B cell (primary cell): ENCODE measurements around the genes CCDC124 and RAB3A.

- PRO-cap: no peak
- CAGE, long polyA plus RNA: no peak
Measured at GRCh38 chr19:17687118-17687777, 906 bp downstream of the UNC13A start.

GRCh38 chr19:17775645-17776136 lies 19.2 kb upstream of the B3GNT3 start:
- PRO-cap: no peak
- CAGE, long polyA plus RNA: no peak

GRCh38 chr19:17790286-17790742 lies 4.6 kb upstream of the B3GNT3 start:
- PRO-cap: no peak
- CAGE, long polyA plus RNA: no peak

- PRO-cap: no peak
- CAGE, long polyA plus RNA: no peak
Measured at GRCh38 chr19:17827941-17828381, 6.6 kb upstream of the INSL3 start.

- PRO-cap: no peak
- CAGE, long polyA plus RNA: no peak
Measured at GRCh38 chr19:17830895-17831327, 9.6 kb upstream of the INSL3 start.

- PRO-cap: no peak
- CAGE, long polyA plus RNA: no peak
Measured at GRCh38 chr19:17846169-17846959, 1.4 kb downstream of the JAK3 start.

- PRO-cap: no peak
- CAGE, long polyA plus RNA: no peak
Measured at GRCh38 chr19:17859380-17859769, 335 bp upstream of the RPL18A start.

GRCh38 chr19:17860409-17861345 lies 967 bp downstream of the RPL18A start:
- PRO-cap: unidirectional peak, plus-strand start at chr19:17860913
- CAGE, long polyA plus RNA: no peak

GRCh38 chr19:17932793-17933477 lies at the start of gene CCDC124:
CCDC124 (plus strand) TSS chr19:17933015.
- PRO-cap: bidirectional peak, plus-strand start at chr19:17933016, minus-strand start at chr19:17932685
- CAGE, long polyA plus RNA: no peak

DNA sequence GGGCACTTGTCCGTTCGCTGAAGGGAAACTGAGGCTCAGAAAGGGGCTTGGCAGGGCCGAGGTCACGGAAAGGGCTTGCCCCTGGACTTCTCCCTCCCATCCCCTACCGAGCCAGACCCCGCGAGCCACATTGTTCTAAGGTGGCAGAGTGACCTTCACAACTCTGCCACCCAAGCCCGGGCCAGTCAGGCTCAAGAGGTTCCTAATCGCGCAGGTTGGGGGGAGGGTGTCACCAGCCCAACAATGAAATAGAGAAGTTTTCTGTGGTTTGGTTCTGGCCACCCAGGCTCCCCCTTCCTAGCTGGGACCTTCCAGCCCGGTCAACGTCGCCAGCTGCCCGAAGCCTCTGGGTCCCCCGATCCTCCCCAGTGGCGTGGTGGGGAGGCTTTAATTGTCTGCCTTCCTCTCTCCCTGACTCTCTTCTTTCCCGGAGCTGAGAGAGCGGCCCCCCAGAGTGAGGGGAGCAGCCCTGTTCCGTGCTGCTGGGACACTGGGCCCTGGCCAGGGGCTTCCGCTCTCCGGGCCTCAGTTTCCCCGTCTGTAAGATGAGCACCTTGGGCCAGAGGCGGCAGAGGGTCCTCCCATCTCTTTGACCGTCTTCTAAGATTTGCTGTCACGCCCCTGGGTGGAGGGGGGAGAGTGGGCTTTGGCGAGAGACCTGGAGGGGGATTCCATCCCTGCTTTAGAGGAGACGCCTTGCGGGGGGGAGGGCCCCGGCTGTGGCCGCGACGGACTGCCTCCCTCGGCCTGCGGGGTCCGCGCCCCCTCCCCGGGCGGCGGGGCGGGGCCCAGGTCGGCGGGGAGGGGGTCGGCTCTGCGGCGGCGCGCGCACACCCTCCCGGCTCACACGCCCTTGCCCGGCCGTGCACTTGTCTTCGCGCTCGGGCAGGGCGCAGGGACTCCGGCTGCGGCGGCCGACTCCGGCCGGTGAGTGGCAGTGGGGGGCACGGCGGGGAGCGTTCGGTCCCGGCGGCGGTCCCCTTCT lies 15.2 kb upstream of the KCNN1 start:
- PRO-cap: unidirectional peak, minus-strand start at position 612 of the sequence
- CAGE, long polyA plus RNA: no peak

DNA sequence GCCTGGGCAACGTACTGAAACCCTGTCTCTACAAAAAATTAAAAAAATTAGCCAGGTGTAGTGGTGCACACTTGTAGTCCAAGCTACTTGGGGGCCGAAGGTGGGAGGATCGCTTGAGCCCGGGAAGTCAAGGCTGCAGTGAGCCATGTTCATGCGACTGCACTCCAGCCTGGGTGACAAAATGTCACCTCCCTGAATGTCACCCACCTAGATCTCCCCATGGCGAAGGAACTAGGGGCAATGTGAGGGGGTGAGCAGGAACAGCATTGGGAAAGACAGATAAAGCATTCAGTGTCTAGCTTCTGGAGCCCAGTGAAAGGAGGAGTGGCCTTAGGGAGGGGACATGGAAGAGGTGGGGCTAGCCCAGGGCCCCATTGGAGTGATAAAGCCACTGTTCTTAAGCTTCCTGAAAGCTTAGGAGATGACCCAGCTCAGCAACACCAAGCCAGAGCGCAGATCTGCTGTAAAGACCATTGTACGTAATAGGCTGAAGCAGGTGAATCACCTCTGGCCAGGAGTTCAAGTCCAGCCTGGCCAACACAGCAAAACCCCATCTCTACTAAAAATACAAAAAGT lies 13.1 kb upstream of the KCNN1 start:
- PRO-cap: no peak
- CAGE, long polyA plus RNA: no peak

GRCh38 chr19:18027114-18027630 lies 19.2 kb downstream of the ARRDC2 start:
- PRO-cap: no peak
- CAGE, long polyA plus RNA: no peak

DNA sequence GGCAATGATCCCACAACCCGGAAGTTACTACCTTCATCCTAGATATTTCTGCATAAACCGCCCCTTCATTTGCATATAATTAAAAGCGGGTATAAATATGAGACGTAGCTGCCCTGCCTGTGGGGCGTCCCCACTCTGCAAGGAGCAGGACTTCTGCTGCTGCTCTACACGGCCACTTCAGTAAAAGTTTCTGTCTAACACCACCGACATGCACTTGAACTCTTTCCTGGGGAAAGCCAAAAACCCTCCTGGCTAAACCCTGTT lies 21.8 kb downstream of the IL12RB1 start:
- PRO-cap: no peak
- CAGE, long polyA plus RNA: no peak

GRCh38 chr19:18108956-18109331 lies 11.4 kb downstream of the MAST3 start:
- PRO-cap: no peak
- CAGE, long polyA plus RNA: no peak

DNA sequence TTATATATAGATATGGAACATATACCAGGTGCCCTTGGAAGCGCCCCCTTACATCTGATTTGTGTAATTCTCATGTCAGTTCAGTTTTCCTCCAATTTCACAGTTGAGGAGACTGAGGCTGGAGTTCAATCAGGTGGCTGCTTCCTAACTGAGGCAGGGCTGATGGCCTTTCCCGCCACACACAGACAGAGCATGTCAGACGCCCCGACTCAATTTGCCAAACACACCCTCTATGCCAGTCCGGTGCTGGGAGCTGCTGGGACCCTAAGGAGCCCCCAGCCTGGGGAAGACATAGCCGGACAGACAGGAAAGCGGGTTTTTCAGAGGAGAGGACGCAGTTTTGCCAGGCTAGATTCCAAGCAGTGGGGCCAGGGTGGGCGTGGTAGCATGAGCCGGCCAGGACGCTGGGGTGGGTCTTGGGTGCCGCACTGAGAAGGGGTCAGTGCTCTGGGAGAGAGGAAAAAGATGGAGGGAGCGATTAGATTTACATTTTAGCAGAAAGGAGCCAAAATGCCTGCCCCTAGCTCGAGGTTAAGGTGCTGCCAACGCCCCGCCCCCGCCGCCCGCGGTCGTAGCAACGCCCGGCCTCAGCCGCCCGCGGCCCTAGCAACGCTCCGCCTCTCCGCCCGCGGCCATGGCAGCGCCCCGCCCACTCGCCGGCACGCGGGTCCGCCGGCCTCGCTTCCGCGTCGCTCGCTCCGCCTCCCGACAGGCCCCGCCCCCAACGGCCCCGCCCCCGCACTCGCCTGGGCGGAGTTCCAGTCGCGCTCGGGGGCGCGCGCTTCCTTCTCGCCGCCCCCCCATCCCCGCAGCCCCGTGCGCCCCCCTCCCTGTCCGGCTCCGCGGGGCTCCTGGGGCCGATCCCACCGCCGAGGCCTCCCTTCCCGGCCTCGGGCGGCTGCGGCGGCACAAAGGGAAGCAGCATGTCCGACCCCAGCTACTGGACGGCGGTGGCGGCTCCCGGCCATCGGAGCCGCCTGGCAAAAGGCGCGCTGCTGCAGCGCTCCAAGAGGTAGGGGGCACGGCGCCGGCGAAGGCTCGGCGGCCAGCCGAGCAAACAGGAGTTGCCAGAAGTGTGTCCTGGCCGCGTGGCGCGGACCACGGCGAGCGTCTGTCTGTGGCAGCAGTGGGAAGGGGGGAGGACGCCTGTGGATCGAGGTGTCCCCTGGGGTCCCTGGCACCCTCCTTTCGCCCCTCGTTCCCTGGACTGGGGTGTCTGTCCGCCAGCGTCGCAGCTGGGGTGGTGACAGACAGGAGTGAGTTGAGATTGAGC lies 20.1 kb downstream of the MAST3 start:
- PRO-cap: no peak
- CAGE, long polyA plus RNA: no peak

DNA sequence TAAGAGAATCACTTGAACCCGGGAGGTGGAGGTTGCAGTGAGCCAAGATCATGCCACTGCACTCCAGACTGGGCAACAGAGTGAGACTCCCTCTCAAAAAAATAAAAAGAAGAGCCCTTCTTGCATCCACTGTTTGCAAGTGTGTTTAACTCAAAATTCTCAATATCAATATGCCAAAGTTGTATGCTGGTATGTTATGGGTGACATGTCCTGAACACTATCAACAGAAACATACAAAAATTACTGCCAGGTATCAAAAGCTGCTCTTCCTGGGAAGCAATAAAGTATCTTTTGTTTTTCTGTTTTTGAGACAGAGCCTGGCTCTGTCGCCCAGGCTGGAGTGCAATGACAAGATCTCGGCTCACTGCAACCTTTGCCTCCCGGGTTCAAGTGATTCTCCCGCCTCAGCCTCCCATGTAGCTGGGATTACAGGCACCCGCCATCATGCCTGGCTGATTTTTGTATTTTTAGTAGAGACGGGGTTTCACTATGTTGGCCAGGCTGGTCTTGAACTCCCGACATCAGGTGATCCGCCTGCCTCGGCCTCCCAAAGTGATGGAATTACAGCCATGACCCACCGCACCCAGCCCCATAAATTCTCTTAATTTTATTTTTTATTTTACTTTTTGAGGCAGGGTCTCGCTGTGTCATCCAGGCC lies 6.3 kb upstream of the MPV17L2 start:
- PRO-cap: no peak
- CAGE, long polyA plus RNA: no peak

- PRO-cap: unidirectional peak, minus-strand start at chr19:18203977; unidirectional peak, minus-strand start at chr19:18204040
- CAGE, long polyA plus RNA: no peak
Measured at GRCh38 chr19:18203586-18204543, at the start of gene RAB3A. RAB3A (minus strand) TSS chr19:18204042.

- PRO-cap: no peak
- CAGE, long polyA plus RNA: no peak
Measured at GRCh38 chr19:18232511-18233270, 6.5 kb upstream of the PDE4C start.

- PRO-cap: no peak
- CAGE, long polyA plus RNA: no peak
Measured at GRCh38 chr19:18254963-18255140, 19.4 kb downstream of the IQCN start.

DNA sequence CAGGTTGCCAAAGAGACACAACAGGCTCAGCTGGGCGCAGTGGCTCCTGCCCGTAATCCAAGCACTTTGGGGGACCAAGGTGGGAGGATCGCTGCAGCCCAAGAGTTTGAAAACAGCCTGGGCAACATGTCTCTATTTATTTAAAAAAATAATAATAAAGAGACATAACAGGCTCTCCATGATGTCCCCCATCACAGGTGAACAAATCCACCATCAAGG lies 382 bp downstream of the IQCN start:
- PRO-cap: no peak
- CAGE, long polyA plus RNA: no peak